ENCODE measurements around the genes ATP1B2 and WRAP53.

DNA sequence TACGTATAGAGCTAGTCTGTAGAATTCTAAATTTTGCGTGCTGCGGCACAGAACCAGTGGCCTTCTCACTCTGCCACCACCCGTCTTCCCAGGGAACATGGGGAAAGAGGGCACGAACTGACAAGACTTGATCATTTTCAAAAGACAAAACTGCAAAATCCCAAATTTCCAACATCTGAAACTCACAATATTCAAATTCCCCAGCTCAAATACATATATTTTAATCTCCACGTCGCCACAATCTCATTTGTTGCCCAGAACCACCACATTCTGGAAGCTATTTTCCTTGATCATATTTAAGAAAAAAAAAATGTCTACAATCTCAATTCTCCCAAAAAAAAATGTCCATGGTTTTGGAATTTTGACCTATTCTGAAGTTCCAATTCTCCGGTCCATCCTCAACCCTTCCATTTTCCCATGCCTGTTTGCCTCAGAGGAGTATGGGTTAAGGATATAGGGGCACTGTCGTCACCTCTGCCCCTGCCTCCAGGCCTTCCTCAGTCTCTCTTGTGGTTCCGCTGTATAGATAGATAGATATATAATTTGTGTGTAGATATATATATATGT is 14.7 kb downstream of the CHRNB1 start:
- RRBS = no CpG with 5 or more reads among the region's 10 CpGs

DNA sequence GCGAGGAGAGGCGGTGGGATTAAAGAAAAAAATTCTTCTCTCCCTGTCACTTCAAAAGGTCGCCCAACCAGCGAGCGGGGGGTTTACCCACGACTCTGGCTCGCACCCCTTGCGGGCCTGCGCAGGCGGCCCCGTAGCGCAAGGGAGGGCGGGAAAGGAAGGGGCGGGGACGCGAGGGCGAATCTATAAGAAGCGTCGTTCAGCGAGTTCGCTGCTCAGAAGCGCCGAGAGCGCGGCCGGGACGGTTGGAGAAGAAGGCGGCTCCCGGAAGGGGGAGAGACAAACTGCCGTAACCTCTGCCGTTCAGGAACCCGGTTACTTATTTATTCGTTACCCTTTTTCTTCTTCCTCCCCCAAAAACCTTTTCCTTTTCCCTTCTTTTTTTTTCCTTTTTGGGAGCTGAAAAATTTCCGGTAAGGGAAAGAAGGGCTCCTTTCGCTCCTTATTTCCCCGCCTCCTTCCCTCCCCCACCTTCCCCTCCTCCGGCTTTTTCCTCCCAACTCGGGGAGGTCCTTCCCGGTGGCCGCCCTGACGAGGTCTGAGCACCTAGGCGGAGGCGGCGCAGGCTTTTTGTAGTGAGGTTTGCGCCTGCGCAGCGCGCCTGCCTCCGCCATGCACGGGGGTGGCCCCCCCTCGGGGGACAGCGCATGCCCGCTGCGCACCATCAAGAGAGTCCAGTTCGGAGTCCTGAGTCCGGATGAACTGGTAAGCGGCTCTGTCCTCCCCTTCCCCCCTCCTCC is 3.1 kb downstream of the SLC35G6 start:
- RRBS = 3% methylated on average over 6 of the region's 57 CpGs

DNA sequence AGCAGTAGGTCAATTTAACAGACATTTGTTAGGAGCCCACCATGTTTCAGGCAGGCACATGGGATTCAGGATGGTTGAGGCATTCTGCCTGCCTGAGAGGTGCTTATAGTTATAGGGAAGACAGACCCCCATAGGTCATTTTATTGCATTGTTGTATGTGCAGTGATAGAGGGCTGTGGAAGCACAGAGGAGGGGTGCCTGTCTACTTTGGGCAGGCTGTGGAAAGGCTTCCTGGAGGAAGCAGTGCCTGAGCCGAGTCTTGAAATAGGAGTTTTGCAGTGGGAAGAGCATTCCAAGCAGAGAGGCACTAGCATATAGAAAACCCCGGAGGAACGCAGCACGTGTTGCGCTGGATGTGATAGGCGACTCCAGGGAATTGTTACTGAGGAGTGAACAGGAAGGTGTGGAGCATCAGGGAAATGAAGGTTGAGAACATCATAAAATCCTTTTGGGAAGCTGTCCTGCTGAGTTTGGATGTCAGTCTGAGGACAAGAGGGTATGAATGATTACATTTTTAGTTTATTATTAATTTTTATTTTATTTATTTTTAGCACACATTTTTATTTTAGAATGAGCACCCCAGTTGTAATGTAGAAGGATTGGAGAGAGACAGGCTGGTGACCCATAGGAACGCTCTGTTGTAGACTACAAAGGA is 12.0 kb downstream of the SLC35G6 start:
- RRBS = no CpG with 5 or more reads among the region's 7 CpGs

DNA sequence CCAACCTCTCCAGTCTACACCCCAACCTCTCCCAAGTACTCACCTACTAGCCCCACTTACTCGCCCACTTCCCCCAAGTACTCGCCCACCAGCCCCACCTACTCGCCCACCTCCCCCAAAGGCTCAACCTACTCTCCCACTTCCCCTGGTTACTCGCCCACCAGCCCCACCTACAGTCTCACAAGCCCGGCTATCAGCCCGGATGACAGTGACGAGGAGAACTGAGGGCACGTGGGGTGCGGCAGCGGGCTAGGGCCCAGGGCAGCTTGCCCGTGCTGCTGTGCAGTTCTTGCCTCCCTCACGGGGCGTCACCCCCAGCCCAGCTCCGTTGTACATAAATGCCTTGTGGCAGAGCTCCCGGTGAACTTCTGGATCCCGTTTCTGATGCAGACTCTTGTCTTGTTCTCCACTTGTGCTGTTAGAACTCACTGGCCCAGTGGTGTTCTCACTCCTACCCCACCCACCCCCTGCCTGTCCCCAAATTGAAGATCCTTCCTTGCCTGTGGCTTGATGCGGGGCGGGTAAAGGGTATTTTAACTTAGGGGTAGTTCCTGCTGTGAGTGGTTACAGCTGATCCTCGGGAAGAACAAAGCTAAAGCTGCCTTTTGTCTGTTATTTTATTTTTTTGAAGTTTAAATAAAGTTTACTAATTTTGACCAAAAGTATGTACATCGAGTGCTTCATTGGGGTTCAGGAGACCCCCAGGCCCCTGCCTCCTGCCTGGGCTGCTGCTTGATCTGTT is 32.9 kb downstream of the SLC35G6 start:
- RRBS = no CpG with 5 or more reads among the region's 20 CpGs

DNA sequence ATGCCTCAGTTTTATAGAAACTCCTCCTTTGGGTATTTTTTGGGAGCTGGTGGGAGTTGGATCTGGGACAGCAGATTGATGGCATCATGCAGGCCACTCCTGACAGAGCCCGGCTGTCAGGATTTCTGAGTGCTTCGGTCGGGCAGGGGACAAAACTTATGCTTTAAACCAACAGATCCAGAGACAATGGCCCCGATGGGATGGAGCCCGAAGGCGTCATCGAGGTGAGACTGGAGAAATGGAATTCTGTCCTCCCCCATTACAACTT is 1.4 kb downstream of the EIF4A1 start:
- RRBS = no CpG with 5 or more reads among the region's 7 CpGs

GRCh38 chr17:7575271-7576098 is 2.9 kb downstream of the EIF4A1 start:
- RRBS = no CpG with 5 or more reads among the region's 7 CpGs

DNA sequence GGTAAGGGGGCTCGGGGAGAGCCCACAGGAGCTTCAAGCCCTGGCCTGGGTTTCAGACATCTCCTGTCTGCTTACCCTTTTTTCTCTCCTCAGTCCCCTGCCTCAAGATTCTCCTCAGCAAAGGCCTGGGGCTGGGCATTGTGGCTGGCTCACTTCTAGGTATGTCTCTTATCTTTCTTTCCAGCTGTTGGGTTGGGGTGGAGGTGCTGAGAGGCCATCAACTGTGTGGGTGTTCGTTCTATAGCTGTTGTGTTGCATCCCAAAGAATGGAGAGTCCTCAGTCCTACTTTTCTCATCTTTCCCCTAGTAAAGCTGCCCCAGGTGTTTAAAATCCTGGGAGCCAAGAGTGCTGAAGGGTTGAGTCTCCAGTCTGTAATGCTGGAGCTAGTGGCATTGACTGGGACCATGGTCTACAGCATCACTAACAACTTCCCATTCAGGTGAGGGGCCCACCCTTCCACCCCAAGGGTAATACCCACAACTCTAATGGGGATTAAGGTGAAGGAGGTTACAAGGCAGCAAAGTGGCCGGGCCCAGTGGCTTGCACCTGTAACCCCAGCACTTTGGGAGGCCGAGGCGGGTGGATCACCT is 2.1 kb downstream of the MPDU1 start:
- RRBS = no CpG with 5 or more reads among the region's 5 CpGs

DNA sequence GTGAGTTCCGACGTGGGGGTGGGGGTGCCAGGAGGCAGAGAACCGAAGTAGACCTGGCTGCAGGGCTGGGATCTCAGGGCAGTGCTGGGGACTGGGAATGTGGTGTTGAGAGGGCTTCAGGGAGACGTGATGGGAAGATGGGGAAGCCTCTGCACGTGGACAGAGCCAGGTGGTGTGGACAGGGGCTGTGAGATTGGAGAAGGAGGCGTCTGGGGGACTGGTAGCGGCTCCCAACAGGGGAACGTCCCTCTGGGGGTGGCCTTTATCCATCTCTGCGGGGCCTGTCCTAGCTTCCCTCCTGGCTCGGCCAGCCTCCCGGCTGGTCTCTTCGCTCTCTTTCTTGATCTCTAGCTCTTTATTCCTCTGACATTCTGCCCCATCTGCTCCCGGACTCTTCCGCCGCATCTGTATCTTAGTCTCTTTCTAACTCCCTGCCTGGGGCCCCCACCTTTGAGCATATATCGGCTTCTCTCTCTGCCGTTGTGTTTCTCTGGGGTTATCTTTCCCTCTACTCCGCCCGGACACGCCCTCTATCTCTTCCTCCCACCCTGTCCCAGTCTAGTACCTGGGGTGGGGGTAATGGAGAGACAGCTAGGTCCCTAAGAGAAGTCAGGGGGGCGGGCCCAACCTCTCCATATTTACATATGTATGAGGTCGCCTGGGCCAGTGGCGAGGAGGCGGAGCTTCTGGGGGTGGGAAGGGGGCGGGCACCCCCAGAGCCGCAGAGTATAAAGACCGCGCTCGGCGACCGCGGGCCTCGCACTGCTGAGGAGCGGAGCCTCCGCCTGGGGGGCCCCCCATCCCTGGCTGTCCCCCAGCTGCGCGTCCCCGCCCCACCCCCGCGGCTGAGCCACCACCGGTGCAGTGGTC is at the start of gene ATP1B2:
Gene ATP1B2 (plus strand): TSS at position 760 of the 870 bp plus-strand sequence.
- RRBS = 0% methylated on average over 1 of the region's 41 CpGs

- RRBS = no CpG with 5 or more reads among the region's 61 CpGs
Measured at GRCh38 chr17:7687894-7689080, at the start of gene WRAP53. Gene WRAP53, plus strand, starts transcription at chr17:7688477.

- RRBS = 88% methylated on average over 12 of the region's 56 CpGs
Measured at GRCh38 chr17:7848774-7849832, 5.8 kb upstream of the TMEM88 start.

GRCh38 chr17:7884483-7885746 is 3.7 kb upstream of the CHD3 start:
- RRBS = 2% methylated on average over 22 of the region's 143 CpGs

- RRBS = no CpG with 5 or more reads among the region's 17 CpGs
Measured at GRCh38 chr17:7932931-7933526, 1.0 kb downstream of the CNTROB start.

DNA sequence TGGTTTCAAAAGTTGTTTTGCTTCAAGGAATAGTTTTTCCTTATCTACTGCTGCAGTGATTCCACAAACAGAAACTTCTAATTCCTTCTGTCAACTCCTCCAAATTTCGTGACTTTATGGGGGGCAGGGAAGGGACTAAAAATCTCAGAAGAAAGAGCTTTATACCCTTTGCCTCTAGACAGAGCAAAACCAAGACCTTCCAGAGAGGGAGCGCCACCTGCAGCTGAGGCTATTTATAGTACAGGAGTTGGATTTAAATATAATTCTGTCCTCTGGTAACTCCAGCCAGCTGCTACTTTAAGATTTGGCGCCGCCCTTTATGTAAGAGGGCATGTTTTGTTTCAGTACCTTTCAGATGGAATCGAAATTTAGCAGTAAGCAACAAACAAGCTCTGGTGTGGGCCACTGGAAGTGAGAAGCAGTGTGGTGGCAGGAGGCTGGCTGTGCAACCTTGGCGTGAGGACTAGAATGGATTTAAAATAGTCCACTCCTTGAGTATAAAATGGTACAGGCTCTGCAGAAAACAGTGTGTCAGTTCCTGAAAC is 5.3 kb upstream of the GUCY2D start:
- RRBS = no CpG with 5 or more reads among the region's 6 CpGs

- RRBS = 3% methylated on average over 9 of the region's 30 CpGs
Measured at GRCh38 chr17:8073535-8074691, 13.6 kb downstream of the ALOX12B start.

DNA sequence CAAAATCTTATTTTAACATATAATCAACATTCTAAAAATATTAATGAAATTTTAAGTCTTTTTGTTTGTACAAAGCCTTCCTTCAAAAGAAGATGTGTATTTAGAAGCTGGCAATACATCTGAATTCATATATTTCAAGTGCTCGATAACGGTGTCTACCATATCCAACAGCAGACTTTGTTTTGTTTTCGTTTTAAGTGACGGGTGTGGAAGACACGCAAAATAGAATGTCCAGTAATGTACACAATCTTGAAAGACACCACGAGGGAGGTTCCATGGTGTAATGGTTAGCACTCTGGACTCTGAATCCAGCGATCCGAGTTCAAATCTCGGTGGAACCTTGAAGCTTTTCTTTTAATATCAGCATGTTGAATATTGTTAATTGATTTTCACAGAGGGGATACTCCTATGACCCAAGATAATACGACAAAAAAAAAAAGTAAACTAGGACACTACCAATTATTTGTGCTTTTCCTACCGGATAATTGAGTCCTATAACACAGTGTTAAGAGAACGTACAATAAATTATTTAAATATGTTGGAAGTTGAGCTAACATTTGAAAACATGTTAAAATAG is 1.3 kb upstream of the ALOXE3 start:
- RRBS = no CpG with 5 or more reads among the region's 12 CpGs

- RRBS = no CpG with 5 or more reads among the region's 29 CpGs
Measured at GRCh38 chr17:8173015-8173968, 2.9 kb downstream of the TMEM107 start.

- RRBS = 86% methylated on average over 5 of the region's 23 CpGs
Measured at GRCh38 chr17:8206599-8207354, 3.6 kb downstream of the AURKB start.

DNA sequence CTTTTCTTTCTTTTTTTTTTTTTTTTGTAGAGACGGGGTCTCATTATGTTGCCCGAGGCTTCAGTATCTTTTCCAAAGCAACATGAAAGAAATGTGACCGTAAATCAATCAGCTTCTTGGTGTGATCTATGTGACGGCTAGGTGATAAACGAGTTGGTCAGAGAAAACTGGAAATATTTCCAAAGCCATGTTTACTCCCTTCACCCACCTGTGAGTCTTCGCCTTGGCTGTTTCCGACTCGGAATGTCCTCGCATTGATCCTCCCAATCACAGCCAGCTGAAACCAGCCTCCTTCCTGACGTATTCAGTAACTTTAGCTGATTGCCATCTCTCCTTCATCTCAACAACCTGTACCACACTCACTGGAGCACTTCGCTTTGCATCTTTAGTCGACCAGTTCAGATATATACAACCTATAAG is 802 bp downstream of the KRBA2 start:
- RRBS = no CpG with 5 or more reads among the region's 12 CpGs

DNA sequence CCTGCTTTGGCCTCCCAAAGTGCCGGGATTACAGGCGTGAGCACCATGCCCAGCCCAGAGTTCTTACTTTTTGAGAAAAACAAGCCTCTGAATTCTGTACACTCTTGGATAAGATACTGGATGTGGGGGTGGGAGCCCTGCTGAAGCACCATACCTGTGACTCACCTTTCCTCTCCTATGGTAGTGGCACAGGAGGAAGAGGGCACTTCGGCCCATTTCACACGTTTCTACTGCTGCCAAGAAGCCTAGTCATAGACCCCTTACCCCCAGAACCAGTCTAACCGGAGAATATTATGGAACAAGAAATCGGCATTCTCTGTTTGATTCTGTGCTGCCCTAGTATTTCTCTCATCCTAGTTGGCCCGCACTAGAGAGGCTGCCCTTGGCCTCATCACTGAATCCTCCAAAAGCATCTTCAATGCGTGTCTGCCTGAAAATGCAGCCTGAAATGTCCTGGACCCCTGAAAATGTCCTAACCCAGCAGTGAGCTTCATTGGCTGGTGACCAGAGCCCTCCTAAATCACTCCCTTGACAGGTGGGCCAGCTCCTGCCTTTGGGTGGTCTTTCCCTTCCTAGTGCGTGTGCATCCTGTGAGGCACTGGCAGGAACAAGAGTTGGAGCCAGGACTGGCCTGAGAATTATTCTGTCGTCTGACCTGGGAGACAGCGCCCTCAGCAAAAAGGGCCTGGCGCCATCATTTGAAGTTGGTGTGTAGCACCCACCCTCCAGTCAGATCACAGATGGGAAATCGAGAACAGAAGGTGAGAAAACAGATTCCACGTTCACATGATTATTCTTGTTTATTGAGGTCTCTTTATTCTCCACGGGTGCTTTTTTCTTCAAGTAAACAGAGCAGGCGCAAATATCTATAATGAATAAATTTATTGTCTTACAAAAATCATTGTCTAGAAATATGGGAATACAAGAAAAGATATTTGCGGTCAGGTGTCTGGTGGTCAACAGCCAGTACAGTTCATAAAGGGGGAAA is 38.0 kb downstream of the NDEL1 start:
- RRBS = no CpG with 5 or more reads among the region's 17 CpGs

GRCh38 chr17:8476340-8477493 is 41.0 kb downstream of the NDEL1 start:
- RRBS = no CpG with 5 or more reads among the region's 39 CpGs